Ileum (tissue), 1 donor: ENCODE measurements around the genes TPRX2, SULT2B1, SPACA4 and RASIP1.

GRCh38 chr19:47435107-47435474, 15.8 kb upstream of the MEIS3 start:
- PRO-cap = no peak

DNA sequence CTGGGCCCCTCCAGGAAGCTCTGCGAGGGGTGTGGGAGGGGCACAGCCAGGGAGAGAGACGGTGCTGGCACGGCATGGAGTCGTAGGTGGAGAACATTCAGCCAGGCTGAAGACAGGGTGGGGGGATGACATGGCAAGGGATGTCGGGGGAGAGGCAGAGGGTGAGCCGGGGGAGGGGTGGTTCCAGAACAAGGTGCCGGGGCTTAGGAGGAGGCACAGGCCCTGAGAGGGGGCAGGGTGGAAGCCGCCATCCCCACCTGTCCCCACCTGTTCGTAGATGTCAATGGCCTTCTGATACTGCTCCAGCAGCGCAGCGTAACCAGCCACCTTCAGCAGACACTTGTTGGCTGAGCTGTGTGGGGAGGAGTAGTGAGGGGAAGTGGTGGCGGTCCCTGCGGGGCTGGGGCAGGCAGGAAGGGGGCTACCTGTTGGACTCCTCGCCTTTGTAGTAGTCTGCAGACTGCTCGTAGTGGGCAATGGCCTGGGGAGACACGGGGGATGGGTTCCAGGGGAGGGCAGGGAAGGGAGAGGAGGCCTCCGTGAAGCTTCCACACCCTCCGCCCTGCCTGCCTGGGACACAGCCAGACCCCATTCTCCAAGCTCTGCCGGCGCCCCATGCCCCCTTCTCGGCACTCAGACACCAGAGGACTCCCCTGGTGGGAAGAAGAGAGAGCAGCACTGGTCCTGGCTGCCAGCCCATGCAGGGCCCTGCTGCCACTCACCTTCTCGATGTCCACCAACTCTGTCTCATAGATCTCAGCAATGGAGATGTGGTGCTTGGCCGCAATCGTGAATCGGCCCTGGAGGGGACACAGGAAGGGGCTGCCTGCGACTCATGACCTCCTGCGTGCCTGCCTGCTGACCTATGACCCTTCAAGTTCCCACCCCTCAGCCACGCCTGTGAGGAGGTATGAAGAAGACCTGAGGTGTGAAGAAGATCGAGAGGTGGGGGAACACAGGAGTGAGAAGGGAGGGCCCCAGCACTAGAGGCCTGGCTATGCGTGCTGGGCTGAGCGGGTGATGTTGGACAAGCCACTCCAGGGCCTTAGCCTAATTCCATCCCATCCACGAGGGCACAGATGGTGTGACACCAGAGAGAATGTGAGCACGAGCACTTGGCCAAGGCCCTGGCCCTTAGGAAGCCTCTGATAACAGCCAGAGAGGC, 9.1 kb upstream of the KPTN start:
- PRO-cap = unidirectional peak, plus-strand start at position 379 of the sequence

- PRO-cap = no peak
Measured at GRCh38 chr19:47507339-47507759, 7.5 kb downstream of the NAPA start.

DNA sequence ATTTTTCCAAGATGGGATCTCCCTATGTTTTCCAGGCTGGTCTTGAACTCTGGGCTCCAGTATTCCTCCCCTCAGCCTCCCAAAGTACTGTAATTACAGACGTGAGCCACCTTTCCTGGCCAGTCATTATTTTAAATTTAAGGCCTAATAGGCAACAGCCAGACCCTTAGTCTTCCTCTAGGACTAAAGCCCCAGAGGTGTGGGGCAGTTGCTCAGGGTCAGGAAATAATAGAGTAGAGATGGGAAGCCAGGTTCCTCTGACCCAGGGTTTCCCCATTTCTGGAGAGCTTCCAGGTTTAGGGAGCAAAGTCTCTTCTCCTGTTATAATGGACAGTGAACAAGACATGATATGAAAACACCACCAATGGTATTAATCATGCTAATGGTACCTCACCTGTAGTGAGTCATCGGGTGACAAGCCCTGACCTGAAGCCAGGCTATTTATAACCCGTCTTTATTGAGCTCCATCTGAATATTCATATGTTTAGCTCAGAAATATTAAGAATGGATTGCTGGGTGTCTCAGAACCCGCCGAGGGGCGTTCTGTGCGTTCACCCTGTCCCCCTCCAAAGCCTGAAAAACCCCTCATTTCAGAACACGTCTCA, 24.6 kb downstream of the BICRA start:
- PRO-cap = bidirectional peak, plus-strand start at position 399 of the sequence, minus-strand start at position 281 of the sequence

DNA sequence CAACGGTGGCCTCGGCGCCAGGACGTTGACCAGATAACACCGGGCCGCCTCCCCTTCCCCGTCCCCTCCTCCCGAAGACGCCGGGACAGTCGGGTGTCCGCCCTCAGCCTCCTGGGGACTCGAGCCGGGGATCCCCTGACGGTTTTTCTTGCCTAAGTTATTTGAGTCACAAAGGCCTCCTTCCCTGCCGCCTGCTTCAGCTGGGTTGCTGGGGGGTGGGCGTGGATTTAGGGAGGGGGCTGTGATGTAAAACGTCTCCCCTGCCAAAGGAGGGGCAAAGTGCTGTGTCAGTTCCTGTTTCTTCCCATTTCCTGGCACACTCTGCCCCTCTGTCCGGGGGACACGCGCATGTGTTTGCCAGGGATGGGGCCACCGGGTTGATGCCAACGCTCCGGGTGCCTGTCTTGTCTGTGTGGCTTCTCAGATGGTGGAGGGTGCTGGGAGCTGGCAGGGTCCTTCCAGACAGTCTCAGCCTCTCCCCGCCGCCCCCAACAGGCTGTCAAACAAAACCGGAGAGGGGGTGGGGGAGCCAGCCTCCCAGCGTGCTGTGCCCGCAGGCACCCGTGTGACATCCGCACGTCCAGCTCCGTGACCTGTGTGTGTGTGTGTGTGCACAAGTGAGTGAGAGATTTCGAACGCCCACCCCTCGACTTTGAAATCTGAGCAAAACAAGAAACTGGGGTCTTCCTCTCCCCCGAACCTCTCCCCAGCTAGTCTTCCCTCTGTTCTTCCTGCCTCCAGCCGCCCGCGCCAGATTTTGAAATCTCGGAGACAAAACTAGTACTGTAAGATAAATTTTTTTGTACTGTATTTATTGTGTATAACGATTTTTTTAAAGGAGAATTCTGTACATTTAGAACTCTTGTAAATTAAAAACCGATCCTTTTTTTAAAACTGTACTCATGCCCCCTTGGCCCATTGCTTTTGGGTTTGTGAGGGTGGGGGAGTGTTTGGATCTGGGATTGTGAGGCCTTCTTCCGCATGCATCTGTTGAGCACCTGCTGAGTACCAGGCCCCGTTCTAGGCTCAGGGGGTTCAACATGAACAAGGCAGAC, 10.5 kb upstream of the EHD2 start:
- PRO-cap = no peak

GRCh38 chr19:47729856-47730580, 15.3 kb upstream of the NOP53 start:
- PRO-cap = no peak

DNA sequence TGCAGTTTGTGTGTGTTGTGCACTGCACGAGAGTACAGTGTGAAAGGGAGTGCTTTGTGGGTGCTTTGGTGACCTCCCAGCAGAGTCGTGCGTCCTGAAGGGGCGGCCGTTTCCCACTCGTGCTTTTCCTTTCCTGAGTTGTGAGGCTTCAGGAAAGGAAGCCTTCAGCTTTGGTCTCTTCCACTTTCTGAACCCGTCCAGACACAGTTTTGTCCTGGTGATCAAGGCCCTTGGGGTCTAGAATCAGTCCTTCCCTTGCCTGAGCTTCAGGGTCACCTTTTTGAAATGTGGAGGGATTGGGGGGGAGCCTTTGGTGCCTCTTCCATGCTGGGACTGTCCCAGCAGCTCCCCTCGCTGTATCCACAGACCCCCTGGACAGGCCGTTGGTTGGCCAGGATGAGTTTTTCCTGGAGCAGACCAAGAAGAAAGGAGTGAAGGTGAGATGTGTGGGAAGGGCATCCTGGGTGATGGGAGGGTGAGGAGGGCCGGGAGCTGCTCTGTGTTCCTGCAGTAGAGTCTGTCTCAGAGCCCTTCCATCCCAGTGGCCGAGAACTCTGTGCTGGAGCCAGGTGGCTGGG, 5.9 kb downstream of the NOP53 start:
- PRO-cap = no peak

DNA sequence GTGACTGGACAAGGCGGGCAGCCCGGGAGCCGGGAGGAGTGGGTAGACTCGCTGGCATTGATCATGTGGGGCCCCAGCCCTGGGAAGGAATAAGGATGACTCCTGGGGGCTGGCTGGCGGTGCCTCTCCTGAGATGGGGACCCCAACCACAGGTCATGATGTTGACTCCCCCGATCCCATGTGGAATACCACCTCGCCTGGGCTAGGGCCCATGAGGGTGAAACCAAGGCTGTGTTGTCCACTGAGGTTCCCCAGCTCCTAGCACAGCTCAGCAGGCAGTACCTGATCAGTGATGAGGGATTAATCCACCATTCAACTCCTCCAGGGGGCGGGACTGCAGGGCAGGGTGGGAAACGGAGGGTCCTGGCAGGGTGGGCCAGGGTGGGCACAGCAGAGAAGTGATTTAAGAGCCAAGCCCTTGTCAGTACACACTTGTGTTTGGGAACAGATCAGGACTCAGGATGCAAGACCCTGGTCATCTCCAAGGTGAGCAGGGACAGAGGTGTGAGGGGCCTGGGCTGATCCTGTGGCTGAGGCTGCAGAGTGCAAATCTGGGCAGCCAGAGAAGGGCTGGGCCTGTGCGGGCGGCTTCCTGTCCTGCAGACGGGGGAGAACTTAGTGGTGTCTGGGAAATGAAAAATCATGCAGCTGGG, at the start of gene TPRX2:
Gene TPRX2 (plus strand): TSS at position 450 of the 653 bp plus-strand sequence.
- PRO-cap = no peak

DNA sequence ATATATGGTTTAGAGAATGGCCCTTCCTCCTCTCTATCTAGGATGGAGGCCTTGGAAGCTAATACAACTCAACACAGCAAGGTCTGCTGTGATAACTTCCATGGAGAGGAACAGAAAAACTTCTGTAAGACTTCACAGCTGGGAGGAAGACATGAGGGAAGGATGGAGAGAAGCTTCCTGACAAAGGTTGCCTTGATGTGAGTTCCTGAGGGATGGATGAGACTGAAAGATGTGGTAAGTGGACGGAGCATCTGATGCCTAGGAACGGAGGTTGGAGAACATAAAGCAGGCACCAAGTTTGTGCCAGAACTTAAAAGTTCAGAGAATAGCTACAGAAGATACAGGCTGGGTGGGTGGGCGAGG, 12.0 kb downstream of the CABP5 start:
- PRO-cap = no peak

DNA sequence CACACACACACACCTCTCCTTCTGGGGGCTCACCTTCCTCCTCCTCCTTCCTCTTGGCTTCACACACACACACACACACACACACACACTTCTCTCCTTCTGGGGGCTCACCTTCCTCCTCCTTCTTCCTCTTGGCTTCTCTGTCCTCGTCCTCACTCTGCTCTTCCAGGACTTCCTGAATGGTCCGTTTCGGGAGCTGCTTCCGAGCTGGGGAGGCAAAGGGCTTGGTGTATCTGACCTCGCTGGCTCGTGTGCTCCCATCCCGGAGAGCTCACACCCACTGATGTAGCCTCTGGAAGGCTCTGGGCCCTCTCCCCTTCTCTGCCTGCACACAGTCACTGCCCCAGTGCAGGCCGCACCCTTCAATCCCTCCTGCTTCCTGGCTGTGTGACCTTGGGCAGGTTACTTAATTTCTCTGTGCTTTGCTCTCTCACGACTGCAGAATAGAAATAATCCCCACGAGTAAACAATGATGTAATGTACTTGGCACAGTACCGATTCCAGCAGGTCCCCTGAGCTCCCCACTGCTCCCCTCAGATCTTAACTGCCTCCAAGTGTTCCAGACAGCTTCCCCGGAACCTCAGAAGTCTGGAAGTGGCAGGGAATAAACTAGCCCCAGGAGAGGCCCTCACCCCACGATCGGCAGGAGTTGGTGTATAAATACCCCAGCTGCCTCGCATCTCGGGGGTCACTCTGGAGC, 16.2 kb downstream of the LIG1 start:
- PRO-cap = no peak

DNA sequence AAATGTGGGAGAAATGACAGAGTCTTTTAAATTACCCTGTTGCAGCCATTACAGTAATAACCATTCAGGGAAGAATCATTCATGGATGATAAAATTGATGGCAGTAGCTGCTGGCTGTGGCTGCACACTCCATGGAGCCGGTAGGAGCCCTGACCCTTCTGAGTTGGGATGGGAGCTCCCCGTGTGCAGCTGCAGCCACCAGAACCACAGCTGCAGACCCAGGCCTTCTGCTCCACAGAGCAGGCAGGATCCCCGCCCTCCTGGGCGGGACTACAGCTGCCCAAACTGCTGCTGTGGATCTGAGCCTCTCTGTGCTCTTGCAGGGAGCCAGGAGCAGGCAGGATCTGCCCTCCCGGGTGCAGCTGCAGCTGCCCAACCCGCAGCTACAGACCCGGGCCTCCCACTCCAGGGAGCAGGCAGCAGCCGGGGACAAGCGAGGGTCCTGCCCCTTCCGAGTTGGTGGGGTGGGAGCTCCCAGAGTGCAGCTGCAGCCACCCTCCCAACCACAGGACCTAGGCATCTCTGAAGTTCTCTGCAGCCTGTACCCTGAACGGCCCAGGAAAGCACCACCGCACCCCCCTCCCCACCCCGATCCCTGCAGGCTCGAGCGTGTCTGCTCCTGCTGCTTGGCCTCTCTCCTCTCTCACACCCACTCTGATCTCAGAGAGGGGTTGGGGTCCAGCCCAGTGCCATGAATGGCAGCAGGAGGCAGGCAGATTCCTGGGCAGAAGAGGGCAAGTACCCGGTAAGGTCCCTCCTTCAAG, 13.1 kb downstream of the ODAD1 start:
- PRO-cap = no peak

- PRO-cap = unidirectional peak, plus-strand start at chr19:48488255
Measured at GRCh38 chr19:48487904-48488444, 18.8 kb downstream of the CYTH2 start.

GRCh38 chr19:48551552-48552339, at the start of gene SULT2B1:
TSS of gene SULT2B1 (plus strand) at chr19:48552172.
- PRO-cap = bidirectional peak, plus-strand start at chr19:48552172, minus-strand start at chr19:48551983

DNA sequence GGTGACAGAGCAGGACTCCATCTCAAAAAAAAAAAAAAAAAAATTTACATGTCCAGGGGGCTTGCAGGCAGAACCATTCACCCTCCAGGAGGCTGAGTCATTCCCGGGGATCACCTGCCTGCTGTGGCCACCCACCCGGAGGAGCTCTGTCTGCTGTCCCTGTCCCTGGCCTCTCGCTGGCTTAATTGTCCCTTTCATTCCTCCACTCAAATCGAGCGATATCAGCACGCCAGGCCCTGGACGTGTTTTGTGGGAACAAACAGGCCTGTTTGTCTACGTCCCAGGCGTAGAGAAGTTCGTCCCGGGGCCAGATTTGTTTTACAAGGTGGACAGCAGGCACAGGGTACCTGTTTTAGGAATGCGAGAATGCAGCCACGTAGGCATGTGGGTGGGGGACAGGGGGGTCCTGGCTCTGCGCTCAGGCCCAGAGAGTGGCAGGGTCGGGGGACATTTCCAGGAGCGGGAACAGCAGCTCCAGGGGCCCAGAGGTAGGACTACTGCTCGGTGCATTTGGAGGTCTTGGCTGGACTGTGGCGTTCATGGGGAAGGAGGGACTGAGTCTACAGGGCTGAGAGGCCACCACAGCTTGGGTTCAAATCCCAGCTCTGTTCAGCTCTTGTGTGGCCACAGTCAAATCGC, 21.3 kb downstream of the SULT2B1 start:
- PRO-cap = no peak

- PRO-cap = no peak
Measured at GRCh38 chr19:48606323-48607412, at the start of gene SPACA4. TSS of gene SPACA4 (plus strand) at chr19:48606742.

GRCh38 chr19:48627146-48628004, 8.1 kb downstream of the SPHK2 start:
- PRO-cap = bidirectional peak, plus-strand start at chr19:48627530, minus-strand start at chr19:48627457; unidirectional peak, plus-strand start at chr19:48627530; unidirectional peak, plus-strand start at chr19:48627568

- PRO-cap = bidirectional peak, plus-strand start at chr19:48714405, minus-strand start at chr19:48714113; bidirectional peak, plus-strand start at chr19:48714590, minus-strand start at chr19:48714516
Measured at GRCh38 chr19:48713718-48714871, 5.4 kb downstream of the MAMSTR start.

- PRO-cap = no peak
Measured at GRCh38 chr19:48718793-48719188, 734 bp downstream of the MAMSTR start.

DNA sequence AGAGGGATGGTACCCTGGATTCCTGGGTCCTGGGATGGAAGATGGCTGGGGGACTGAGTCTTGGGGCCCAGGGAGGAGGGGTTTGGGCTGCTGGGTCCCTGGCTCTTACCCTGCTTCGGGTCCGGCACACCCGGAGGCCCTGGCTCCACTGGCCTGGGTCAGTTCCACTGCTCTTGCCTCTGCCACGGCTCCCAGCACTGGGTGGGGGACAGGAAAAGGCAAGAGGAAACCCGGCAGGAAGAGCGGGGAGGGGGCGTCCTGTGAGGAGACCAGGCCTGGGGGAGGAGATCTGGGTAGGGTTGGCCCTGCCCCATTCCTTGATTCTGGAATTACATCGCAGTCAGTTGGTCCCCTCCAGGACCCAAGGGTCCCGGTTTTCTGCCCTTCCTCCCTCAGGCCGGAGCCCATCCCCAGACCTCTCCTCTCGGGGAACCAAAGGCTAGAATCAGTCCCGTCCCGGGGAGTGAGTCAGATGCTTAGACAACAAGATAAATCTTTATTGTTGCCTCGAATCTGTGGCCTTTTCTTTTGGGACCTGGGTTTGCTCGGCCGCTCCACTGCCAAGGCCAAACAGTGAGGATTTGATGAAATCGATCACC, at the start of gene RASIP1:
Gene RASIP1 (minus strand): TSS at position 199 of the 599 bp plus-strand sequence.
- PRO-cap = bidirectional peak, plus-strand start at position 320 of the sequence, minus-strand start at position 199 of the sequence

DNA sequence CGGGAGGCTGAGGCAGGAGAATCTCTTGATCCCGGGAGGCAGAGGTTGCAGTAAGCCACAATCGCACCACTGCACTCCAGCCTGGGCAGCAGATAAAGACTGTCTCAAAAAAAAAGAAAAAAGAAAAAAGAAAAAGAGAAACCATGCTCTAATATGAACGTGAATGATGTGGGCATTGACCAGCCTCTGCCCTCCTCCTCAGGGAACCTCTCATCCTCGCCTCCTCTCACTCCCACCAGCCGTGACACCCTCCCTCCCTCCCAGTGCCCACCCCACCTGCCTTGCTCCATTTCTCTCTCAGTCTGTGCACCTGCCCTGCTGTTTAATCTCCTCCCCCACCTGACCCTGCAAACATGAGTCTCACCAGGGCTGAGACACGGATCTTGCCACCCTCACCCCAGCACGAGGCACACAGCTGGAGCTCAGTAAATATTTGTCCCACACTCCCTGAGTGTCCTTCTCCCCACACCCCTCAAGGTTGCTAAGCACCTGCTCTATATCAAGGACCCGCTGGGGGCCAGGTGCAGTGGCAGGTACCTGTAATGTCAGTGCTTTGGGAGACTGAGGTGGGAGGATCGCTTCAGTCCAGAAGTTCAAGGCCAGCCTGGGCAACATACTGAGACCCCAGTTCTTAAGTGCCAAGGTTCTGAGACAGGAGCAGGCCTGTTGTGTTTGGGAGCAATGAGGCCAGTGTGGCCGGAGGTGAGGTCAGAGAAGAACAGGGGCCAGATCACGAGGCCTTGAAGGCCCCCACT, 7.6 kb upstream of the BCAT2 start:
- PRO-cap = no peak